Subcutaneous preadipocyte (primary cell): ENCODE results near the genes TENM4 and TMEM126B.

- CAGE, long polyA plus RNA = no peak
Observed at GRCh38 chr11:78304361-78305145, 113.1 kb downstream of the GAB2 start.

DNA sequence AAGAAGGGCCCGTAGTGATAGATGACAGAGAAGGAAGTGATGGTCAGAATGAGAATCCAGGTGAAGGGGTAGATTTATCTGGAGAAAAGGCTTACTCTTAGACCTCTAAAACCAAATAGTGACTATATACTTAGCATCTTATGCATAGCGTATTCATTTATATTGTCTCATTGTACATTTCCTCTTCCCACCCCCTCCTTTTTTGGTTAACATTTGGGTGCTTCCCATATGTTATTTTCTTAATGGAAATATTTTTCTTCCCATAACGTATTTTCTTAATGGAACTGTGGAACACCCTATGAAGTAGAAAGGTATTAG lies 87.1 kb downstream of the GAB2 start:
- CAGE, long polyA plus RNA = no peak

- CAGE, long polyA plus RNA = no peak
Observed at GRCh38 chr11:78418409-78418817, 793 bp upstream of the GAB2 start.

GRCh38 chr11:78464079-78464640 lies 46.5 kb upstream of the GAB2 start:
- CAGE, long polyA plus RNA = no peak

DNA sequence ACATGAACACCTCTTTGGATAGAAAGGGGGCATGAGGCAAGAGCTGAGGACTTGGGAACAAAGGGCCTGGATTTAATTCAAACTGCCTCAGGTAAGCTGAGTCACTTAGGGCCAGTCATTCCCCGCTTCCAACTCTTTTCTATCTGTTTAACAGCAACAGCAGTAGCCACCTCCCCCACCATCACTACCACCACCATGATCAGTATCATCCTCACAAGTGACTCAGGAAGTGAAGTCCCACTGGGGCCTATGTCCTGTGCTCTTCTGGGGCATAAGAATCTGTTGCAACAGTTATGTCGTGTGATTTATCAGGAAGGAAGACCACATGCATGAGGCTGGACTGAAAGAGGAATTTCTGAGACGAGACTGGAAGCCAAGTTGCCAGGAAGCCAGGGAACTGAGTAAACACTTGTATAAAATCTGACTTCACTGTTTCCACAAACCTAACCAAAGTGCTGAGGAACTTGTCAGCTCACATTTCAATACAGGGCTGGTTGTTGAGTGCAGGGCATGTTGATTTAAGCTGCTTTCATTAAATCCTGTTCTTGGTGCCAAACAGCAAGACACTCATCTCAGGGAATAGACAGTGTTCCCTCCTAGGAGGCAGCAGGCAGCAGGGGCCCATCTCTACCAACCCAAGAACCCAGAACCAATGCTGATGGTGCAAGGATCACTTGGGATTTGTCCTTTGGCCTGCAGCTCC lies 226.6 kb upstream of the NARS2 start:
- CAGE, long polyA plus RNA = no peak

DNA sequence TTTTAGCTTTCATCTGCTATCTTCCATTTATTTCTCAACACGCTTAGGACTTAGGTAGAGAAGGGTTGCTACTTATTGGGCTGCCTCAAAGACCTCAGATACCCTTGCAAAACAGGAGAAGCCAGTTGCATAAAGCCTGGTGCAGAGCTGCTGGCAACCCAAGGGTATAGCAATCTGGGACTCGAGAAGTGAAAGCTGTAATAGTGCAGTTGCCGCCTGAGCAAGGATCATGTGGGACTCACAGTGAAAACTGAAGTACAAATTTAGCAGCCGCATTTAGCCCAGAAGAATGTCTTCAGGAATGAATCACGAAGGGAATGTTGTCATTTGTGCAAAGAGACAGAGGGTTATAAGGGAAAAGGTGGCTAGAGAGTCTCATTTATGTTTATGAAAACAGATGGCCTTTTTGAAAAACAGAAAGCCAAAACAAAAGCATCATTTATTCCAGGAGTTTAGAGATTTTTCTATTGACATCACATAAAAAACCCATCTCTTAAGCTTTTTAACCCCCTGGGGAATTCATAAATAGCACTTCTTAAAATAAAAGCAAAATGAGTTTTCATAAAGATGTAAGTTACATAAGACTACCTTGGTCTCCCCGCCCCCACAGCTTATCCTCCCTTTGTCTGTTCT lies 267.1 kb downstream of the TENM4 start:
- CAGE, long polyA plus RNA = no peak

- CAGE, long polyA plus RNA = no peak
Observed at GRCh38 chr11:79439182-79439977, 1.4 kb downstream of the TENM4 start.

DNA sequence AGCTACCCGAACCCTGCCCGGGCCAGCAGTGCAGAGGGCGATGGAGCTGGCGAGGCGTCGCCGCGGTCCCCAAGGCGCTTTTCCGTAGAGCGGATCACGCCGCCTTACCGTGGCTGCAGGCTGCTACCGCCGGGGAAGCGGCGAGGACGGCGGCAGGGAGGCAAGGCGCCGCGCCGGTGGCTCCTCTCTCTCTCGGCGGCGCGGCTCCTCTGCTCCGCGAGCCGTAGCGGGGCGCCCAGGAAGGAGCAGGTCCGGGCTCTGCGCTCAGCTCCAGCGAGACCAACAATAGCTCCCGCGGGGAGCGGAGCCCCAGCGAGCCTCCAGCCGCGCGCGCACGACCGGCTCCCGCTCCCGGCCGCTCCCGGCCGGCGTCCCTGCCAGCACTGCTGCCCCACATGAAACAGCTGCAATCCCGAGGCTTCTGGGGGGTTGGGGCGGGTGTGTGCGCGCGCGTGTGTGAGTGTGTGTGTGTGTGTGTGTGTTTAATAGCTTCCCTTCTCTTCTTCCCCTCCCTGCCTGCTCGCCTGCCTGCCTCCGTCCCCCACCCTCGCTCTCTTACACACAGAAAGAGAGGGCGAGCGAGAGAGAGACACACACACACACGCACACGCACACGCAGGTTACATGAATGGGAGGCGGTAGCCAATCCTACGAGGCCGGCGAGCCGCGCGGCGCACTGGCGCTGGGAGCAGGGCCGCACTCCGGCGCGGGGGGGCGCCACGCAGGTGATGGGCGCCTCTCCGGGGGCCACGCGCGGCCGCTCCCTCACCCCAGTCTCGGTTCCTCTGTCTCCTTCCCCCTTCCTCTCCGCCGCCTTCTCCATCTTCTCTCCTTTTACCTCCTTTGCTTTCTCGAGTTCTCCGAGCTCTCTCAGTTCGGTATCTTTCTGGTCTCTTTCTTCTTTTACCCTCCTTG lies at the start of gene TENM4:
Gene TENM4 (minus strand): TSS at position 630 of the 915 bp plus-strand sequence.
- CAGE, long polyA plus RNA = no peak

DNA sequence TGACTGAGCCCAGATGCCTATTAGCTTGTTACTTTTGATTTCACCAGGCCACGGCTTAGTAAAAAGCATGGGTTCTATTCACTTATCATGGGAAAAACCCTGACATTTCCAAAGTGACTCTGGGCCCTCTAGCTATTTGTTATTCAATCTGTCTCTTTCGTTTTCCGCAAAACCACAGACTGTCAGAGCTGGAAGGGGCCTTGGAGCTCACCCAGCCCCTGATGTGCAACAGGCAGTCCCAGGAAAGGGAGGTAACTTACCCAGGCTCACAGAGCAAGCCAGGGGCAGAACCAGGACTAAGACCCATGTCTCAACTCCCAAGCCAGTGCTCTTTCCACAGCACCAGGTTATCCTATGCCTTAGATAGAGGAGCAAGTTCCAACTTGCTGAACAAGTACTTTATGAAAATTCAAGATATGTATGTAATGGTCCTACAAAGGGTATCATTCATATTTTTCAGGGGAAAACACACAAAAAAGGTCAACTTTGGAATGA lies 75.6 kb downstream of the RAB30 start:
- CAGE, long polyA plus RNA = no peak

GRCh38 chr11:83025141-83025764 lies 46.4 kb downstream of the RAB30 start:
- CAGE, long polyA plus RNA = no peak

GRCh38 chr11:83158297-83158609 lies 1.3 kb downstream of the PCF11 start:
- CAGE, long polyA plus RNA = no peak

DNA sequence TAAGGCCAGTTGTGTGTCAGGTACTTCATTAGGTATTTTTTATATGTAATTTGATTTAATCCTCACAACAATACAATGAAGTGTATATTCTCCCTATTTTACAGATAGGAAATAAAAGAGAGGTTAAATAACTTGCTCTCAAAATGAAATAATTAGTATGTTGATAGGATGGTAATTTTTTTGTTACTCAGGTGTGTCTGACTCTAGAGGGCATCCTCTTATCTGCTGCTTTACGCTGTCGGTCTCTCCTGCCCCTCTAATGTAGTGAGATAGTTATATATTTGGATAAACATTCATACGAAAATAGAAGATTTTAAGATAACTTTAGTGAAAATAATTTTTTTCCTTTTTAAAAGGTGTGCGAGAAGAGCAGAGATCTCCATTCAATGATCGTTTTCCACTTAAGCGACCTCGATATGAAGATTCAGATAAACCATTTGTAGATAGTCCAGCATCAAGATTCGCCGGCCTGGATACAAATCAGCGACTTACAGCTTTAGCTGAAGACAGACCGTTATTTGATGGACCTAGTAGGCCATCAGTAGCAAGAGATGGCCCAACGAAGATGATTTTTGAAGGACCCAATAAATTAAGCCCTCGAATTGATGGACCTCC lies 11.2 kb downstream of the PCF11 start:
- CAGE, long polyA plus RNA = no peak

DNA sequence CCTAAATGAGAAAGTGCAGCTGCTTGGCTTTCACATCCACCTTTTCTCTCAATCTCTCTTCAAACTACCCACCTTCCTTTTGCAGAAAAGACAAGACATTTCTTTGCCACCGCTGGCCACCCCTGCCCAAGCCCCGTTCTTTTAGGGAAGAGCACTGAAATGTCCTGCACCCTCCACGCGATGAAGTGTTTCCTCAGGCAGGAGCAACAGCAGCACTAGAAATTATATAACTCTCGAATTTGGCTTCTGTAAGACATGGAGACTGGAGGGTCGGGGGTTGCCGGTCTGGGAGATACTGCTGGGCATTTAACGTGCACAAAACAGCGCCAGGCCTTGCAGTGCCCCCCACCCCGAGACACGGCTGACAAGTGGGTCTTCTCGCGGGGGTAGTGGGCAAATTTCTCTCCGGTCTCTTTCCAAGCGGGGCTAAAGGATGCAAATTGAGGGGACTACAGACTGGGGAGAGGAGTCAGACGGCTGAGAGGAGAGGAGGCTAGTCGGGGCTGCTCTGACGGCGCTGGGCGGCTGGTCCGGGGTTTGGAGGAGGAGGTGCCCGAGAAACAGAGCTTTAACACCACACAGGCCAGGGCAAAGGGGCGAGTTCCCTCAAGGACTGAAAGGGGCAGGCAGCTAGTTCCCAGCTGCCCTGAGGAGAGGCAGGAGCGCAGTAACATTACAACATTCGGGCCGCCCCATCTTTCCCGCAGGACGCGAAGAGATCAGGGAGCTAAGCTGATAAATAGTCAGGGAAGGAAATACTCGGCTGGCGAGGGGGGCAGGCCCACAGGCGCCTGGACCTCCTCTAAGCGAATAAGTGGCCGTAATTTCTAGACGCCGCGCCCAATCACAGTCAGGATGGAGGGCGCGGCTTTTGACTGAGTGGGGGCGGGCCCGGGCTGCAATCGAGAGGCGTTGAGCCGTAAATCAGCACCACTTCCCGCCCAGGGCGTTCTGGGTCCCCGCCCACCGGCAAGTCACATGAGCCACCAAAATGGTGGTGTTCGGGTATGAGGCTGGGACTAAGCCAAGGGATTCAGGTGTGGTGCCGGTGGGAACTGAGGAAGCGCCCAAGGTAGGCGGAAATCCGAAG lies at the start of gene TMEM126B:
Gene TMEM126B (plus strand): TSS at position 977 of the 1,090 bp plus-strand sequence.
- CAGE, long polyA plus RNA = start-site peak on the plus strand centred at position 979 of the sequence, 22 bp wide, 100 and 16 reads in 2 replicates

DNA sequence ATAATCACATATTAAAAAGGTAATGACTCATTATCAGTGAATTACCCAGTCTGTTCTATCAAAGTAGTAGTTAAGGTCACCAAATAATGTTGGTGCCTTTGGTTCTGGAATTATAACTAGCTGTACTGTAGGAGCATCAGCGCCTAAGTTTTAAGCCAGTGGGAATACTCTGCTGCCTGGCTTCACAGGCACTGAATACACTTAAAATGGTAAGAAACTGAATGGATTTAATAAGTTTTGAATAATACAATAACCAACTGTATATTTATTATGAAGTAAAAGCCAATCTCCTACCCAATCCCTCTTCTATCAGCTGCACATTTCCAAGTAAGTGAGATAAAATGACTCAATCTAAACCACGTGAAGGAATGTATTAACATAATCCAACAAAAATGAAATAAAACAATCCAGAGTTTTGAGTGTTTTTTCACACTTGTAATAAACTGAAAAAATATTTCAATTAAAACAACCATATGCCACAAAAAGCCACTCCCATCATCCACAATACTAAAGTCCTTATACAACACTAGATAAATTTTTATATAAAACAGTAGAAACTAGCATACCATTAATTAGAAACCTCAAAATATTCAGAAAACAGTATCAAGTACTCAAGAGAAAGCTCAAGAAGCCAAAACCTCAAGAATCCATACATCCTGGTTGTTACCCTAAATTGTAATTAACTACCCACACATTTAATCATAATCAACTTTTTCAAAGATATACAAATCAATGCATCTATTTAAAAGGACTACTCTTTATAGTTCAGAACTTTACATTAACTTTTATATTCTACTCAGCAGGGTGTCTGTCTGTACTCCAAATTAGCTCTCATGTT lies 5.4 kb downstream of the CREBZF start:
- CAGE, long polyA plus RNA = no peak

GRCh38 chr11:85660816-85661863 lies 3.8 kb downstream of the CREBZF start:
- CAGE, long polyA plus RNA = no peak

DNA sequence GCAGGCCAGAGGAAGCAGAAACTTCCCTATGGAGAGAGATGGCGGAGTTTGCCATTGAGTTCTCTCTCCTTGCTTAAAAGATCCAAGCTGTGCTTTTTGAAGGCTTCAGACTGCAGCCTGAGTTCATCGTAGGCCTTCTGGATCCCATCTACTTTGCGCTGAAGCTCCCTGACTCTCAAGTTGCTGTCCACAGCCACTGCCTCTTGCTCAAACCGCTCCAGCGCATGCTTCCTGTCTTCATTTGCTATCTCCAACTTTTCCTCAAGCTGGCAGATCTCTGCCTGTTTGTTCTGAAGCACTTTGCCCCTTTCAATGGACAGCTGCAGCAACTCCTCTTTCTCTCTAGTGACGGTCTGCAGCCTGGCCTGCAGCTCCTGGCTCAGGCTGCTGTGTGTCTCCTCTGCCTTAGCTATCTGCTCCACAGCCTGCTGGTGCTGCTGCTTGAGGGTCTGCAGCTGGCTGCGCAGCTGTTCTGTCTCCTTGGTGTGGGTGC lies 969 bp downstream of the CCDC89 start:
- CAGE, long polyA plus RNA = no peak

- CAGE, long polyA plus RNA = no peak
Observed at GRCh38 chr11:85963204-85963975, 105.5 kb downstream of the PICALM start.

GRCh38 chr11:85971664-85972462 lies 97.0 kb downstream of the PICALM start:
- CAGE, long polyA plus RNA = no peak

GRCh38 chr11:85983728-85984102 lies 85.2 kb downstream of the PICALM start:
- CAGE, long polyA plus RNA = no peak

GRCh38 chr11:86025921-86026625 lies 42.8 kb downstream of the PICALM start:
- CAGE, long polyA plus RNA = no peak